ENCODE results near the genes DPF3 and PSEN1.

DNA sequence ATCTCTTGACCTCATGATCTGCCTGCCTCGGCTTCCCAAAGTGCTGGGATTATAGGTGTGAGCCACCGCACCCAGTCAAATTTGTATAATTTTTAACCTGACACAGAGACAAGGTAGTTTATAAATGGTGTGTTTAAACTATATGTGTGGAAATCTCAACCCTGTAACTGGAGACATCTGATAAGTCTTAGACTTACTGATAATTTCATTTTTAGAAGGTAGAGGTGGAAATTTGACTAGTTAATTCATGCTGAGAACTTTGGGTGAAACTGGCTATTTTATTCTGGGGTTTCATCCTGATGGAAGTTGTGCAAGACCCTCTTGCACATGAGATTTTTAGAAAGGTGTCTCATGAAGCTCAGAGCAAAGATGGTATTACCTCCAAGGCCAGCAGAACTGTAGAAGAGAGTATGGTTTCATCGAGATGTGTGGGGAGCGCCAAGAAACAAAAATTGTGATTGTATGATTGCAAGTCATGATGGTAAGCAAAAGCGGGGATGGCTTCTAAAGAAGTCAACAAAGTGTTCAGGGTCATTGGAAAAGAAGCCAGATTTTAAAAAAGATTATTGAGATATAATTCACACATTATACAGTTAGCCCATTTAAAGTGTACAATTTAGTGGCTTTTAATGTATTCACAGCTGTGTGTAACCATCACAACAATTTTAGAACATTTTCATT lies 26.0 kb downstream of the SIPA1L1 start:
- PRO-cap, 3 experiments: no peak in any of the 3 experiments
- RAMPAGE, long total RNA, 2 experiments: no peak in any of the 2 experiments
- RRBS: no CpG with 5 or more reads among the region's 5 CpGs

- PRO-cap, 3 experiments: peak in 3 of 3 experiments; most common plus-strand start chr14:71478791 (in 2)
- RAMPAGE, long total RNA, 2 experiments: no peak in any of the 2 experiments
- RRBS: no CpG with 5 or more reads among the region's 4 CpGs
These were observed 158.4 kb downstream of the SIPA1L1 start for GRCh38 chr14:71478634-71479054.

DNA sequence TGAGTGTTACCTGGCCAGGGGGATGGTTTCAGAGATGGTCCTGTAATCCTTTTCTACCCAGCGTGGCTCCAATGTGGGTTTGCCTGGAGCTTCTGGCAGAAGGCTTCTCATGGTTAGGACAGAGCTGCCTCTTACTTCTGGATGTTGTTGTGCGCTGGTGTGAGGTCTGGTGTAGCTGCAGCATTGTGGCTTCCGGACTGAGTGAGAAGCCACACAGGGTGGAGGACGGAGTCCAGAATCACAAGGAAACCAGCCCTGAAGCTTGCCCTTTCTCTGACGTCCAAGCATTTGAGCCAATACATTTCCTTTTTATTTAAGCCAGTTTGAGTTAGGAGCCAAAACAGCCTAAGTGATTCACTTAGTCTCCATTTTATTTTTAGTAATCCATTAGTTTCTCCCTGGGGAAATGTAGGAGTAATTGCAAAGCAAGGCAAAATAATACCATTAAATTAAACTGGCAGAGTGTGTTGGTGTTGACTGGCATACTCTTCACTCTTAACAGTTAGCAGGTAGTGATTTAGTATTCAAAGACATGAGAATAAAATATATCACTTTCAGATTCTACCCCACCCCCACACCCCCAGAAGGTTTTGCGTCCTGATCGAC lies 209.6 kb downstream of the SIPA1L1 start:
- PRO-cap, 3 experiments: peak in 3 of 3 experiments; most common plus-strand start position 235 of the sequence (in 1); most common minus-strand start position 199 of the sequence (in 3)
- RAMPAGE, long total RNA, 2 experiments: no peak in any of the 2 experiments
- RRBS: no CpG with 5 or more reads among the region's 7 CpGs

- PRO-cap, 3 experiments: no peak in any of the 3 experiments
- RAMPAGE, long total RNA, 2 experiments: no peak in any of the 2 experiments
- RRBS: no CpG with 5 or more reads among the region's 14 CpGs
These were observed 449.9 kb downstream of the DPF3 start for GRCh38 chr14:72443829-72444536.

GRCh38 chr14:72451617-72451999 lies 442.3 kb downstream of the DPF3 start:
- PRO-cap, 3 experiments: no peak in any of the 3 experiments
- RAMPAGE, long total RNA, 2 experiments: no peak in any of the 2 experiments
- RRBS: no CpG with 5 or more reads among the region's 10 CpGs

DNA sequence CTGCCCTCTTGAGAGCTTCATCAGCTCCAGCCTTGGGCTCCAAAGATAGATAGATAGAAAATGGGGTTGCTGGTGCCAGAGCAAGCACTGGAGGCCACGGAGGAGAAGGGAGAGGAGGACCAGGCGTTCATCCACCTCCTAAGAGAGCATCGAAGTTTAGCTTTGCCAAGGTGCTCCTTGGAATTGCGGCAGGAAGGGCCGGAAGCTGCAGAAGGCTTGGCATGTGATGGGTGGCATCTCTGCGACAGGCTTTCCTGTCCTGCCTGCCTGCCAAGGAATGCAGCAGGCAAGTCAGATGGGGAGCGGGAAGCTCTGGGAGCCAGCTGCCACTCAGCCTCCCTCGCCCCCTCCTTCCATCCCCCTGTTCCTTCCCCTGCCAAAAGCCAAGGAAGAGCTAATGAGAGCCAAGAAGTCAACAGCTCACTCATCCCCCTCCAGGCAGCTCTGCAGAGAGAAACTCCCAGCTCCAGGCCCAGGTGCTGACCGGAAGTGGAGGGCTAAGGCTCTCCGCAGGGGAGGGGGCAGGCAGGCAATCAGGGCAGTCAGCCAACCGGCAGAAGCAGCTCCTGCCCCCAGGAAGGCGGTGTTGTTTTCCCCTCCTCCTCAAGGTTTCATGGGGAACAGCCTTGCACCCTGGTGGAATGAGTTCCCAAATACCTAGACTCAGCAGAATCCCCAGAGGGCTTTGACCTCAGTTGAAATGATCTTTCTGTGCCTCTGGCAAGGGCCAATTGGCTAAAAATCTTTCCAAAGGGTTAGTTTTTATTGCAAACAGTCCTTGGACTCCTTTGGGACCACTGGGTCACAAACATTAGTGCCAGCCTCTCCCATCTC lies 349.3 kb downstream of the DPF3 start:
- PRO-cap, 3 experiments: no peak in any of the 3 experiments
- RAMPAGE, long total RNA, 2 experiments: no peak in any of the 2 experiments
- RRBS: 66% methylated on average over 3 of the region's 12 CpGs

- PRO-cap, 3 experiments: no peak in any of the 3 experiments
- RAMPAGE, long total RNA, 2 experiments: no peak in any of the 2 experiments
- RRBS: no CpG with 5 or more reads among the region's 4 CpGs
These were observed 210.2 kb downstream of the DPF3 start for GRCh38 chr14:72683683-72684155.

DNA sequence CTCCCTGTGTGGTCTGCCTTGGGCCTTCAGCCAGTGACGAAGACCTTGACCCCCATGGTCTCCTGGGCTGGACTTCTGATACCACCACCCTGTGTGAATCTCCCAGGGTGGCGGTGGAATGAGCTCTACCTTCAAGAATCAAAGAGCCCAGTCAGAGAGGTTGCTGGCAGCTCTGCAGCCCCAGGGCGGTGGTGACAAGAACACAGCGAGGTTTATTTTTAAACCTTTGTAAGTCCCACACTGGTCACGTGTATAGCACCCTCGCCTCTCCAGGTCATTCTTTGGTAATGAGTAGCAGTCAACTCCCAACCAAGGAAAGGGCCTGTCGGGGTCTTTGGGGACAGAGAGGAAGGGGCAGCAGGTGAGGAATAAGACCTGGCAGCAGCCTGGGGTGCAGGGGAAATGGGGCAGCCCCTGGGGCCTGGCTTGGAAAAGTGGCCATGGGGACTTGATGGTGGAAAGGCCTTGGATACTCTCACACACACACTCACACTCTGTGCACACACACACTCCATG lies 178.7 kb downstream of the DPF3 start:
- PRO-cap, 3 experiments: no peak in any of the 3 experiments
- RAMPAGE, long total RNA, 2 experiments: no peak in any of the 2 experiments
- RRBS: no CpG with 5 or more reads among the region's 7 CpGs

DNA sequence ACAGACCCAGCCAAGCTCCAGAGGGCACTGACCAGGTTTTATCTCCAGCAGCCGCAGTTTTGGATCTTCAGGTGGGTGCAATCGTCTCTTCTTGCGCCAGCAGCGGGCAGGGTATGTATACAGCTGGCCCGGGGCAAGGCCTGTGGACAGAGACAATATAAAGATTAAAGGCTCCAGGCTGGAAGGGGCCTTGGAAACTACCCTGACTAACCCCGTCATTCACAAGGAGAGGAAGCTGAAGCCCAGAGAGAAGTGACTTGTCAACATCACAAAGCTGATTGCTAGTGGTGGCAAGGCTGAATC lies 140.7 kb downstream of the DPF3 start:
- PRO-cap, 3 experiments: no peak in any of the 3 experiments
- RAMPAGE, long total RNA, 2 experiments: no peak in any of the 2 experiments
- RRBS: no CpG with 5 or more reads among the region's 6 CpGs

- PRO-cap, 3 experiments: peak in 3 of 3 experiments; most common plus-strand start chr14:72894264 (in 3); most common minus-strand start chr14:72894101 (in 2)
- RAMPAGE, long total RNA, 2 experiments: start-site peak on the minus strand in 1 of 2 experiments, at chr14:72894086-72894246 at its widest, 17 reads per replicate
- RRBS: 2% methylated on average over 11 of the region's 55 CpGs
These were observed at the start of gene DPF3 for GRCh38 chr14:72893663-72894443. Gene DPF3 (minus strand): TSS chr14:72894101.

DNA sequence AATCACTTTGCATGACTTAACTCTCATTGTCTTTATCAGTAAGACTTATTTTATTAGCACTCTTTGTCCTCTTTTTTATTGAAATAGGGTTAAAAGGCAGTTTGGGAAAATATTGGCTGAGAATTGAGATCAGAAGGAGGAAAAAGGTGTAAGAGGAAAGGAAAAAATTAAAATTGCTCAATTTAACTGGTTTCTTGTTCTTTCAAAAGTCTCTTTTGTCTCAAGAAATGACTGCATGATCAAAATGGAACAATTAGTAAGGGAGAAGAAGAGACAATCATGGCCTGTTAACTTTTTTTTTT lies 25.2 kb downstream of the RBM25 start:
- PRO-cap, 3 experiments: no peak in any of the 3 experiments
- RAMPAGE, long total RNA, 2 experiments: no peak in any of the 2 experiments

GRCh38 chr14:73107528-73107962 lies 28.8 kb upstream of the PSEN1 start:
- PRO-cap, 3 experiments: no peak in any of the 3 experiments
- RAMPAGE, long total RNA, 2 experiments: start-site peak on the plus strand in 1 of 2 experiments, at chr14:73107867-73107899 at its widest, 223 reads per replicate
- RRBS: no CpG with 5 or more reads among the region's 3 CpGs

GRCh38 chr14:73136057-73136607 lies at the start of gene PSEN1:
Gene PSEN1 (plus strand): TSS chr14:73136507.
- PRO-cap, 3 experiments: peak in 3 of 3 experiments; most common plus-strand start chr14:73136451 (in 3); most common minus-strand start chr14:73136356 (in 1)
- RAMPAGE, long total RNA, 2 experiments: start-site peak on the plus strand in 2 of 2 experiments, at chr14:73136439-73136541 at its widest, 801 to 1,073 reads per replicate
- RRBS: 2% methylated on average over 19 of the region's 41 CpGs

DNA sequence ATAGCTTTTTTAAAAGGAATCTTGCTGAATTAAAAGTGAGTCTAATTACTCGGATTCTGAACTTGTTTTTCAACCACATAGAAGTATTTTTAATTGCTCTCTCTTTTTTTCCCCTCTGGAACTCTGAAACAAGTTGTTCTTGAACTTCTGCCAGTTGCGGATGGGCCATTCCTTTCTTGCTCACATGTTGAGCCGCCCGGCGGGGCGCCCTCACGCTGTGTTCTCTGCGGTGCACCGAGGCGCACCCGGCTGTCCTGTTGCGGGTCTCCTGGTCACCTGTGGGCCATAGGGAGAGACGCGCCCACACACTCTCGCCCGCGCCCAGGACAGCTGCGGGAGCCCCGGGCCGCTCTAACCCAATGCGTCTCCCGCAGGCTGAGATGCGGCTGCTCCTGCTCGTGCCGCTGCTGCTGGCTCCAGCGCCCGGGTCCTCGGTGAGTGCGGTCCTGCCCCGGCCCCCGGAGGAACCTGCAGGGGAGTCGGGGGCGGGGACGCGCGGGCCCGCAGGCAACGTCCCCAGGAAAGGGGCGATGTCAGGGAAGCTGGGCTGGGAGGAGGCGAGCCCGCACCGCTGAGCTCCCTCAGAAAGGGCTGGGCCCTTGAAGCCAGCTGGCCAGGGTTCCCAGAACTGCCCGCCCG lies 2.2 kb downstream of the PAPLN start:
- PRO-cap, 3 experiments: peak in 1 of 3 experiments; most common plus-strand start position 185 of the sequence (in 1)
- RAMPAGE, long total RNA, 2 experiments: start-site peak on the plus strand in 1 of 2 experiments, centred at position 219 of the sequence, 18 reads per replicate
- RRBS: 2% methylated on average over 21 of the region's 44 CpGs

- PRO-cap, 3 experiments: peak in 3 of 3 experiments; most common plus-strand start chr14:73246082 (in 3); most common minus-strand start chr14:73246044 (in 3)
- RAMPAGE, long total RNA, 2 experiments: no peak in any of the 2 experiments
- RRBS: 10% methylated on average over 21 of the region's 68 CpGs
These were observed 8.3 kb downstream of the PAPLN start for GRCh38 chr14:73245351-73246292.

GRCh38 chr14:73269513-73270752 lies 32.6 kb downstream of the PAPLN start:
- PRO-cap, 3 experiments: peak in 3 of 3 experiments; most common plus-strand start chr14:73270293 (in 2); most common minus-strand start chr14:73270150 (in 3)
- RAMPAGE, long total RNA, 2 experiments: no peak in any of the 2 experiments
- RRBS: 3% methylated on average over 7 of the region's 53 CpGs

GRCh38 chr14:73490605-73490878 lies 191 bp upstream of the RIOX1 start:
- PRO-cap, 3 experiments: peak in 3 of 3 experiments; most common minus-strand start chr14:73490849 (in 3)
- RAMPAGE, long total RNA, 2 experiments: no peak in any of the 2 experiments
- RRBS: no CpG with 5 or more reads among the region's 15 CpGs

- PRO-cap, 3 experiments: peak in 1 of 3 experiments; most common plus-strand start chr14:73491405 (in 1); most common minus-strand start chr14:73491382 (in 1)
- RAMPAGE, long total RNA, 2 experiments: no peak in any of the 2 experiments
- RRBS: 1% methylated on average over 39 of the region's 90 CpGs
These were observed 691 bp downstream of the RIOX1 start for GRCh38 chr14:73491255-73491992.

- PRO-cap, 3 experiments: peak in 1 of 3 experiments; most common plus-strand start chr14:73570022 (in 1); most common minus-strand start chr14:73569930 (in 1)
- RAMPAGE, long total RNA, 2 experiments: no peak in any of the 2 experiments
- RRBS: 2% methylated on average over 9 of the region's 44 CpGs
These were observed 661 bp downstream of the ACOT2 start for GRCh38 chr14:73569645-73570103.

GRCh38 chr14:73588674-73589011 lies 3.0 kb upstream of the ACOT4 start:
- PRO-cap, 3 experiments: peak in 1 of 3 experiments; most common minus-strand start chr14:73588858 (in 1)
- RAMPAGE, long total RNA, 2 experiments: no peak in any of the 2 experiments
- RRBS: no CpG with 5 or more reads among the region's 1 CpG

Measured in testis (tissue), 5 donors.